Endometrial microvascular endothelial cells (primary cell): ENCODE results near the genes ARPC5 and RGS21.

DNA sequence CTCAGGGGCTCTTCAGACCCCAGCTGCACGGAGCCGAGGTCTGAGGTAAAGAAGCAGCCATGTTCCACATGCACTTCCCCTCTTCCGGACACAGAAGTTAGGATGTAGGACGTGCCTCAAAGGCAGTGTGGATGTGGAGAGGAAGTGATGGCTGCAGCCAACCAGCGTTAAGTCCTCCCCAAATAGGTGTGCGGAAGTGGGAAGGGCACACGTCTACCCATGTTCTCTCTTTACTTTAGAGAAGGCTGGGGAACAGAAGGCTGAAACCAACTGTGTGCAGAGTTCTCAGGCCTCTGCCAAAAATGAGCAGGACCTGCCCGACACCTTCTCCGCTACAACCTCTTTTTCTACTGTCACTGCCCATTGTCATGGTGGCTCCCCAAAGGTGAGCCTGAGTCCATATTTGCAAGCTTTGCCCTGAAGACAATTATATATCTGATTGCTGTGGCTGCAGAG, 14.7 kb upstream of the NCF2 start:
- RAMPAGE, long total RNA: no peak

DNA sequence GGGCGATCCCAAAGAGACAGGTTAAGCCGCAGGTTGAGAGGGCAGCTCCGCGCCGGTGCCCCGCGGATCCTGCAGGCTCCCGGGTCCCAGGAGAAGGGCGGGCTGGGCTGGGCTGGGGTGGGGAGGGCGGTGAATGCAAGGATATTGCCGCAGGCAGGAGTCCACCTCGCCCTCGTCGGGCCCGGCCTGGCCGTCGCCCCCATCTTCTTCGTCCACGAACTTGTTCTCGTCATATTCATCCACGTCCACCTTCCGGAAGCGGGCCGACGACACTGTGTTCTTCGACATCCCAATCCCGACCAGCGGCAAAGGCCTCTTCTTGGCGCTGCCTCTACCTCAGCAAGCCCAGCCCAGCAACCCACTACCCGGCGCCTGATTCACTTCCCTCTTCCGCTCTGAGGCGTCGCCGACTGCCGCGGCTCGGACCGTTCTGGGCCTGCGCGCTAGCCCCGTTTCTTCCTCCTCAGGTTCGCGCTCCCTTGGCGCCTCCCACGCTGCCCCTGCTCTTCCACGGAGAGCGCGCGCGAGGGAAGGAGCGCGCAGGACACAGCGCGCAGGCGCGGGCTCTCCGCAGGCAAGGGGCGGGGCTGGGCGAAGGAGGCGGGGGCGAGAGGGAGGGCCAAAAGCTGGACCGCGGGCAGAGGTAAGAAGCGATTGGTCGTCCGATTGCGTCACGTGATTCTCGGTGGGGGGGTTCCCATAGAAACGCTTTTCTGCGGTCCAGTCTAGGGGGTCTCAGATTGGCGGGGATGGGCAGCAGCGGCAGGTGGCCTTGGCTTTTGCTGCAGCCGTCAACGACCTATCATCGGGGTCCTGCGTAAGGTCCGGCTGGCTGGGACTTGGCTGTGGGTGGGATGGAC, at the start of gene ARPC5:
Gene ARPC5 (minus strand): TSS at position 412 of the 860 bp plus-strand sequence.
- RAMPAGE, long total RNA: start-site peak on the minus strand centred at position 348 of the sequence, 89 bp wide, 727 and 1,283 reads in 2 replicates; start-site peak on the plus strand centred at position 695 of the sequence, 69 bp wide, 9 and 6 reads in 2 replicates

GRCh38 chr1:183847388-183848111, 42.6 kb downstream of the RGL1 start:
- RAMPAGE, long total RNA: no peak

DNA sequence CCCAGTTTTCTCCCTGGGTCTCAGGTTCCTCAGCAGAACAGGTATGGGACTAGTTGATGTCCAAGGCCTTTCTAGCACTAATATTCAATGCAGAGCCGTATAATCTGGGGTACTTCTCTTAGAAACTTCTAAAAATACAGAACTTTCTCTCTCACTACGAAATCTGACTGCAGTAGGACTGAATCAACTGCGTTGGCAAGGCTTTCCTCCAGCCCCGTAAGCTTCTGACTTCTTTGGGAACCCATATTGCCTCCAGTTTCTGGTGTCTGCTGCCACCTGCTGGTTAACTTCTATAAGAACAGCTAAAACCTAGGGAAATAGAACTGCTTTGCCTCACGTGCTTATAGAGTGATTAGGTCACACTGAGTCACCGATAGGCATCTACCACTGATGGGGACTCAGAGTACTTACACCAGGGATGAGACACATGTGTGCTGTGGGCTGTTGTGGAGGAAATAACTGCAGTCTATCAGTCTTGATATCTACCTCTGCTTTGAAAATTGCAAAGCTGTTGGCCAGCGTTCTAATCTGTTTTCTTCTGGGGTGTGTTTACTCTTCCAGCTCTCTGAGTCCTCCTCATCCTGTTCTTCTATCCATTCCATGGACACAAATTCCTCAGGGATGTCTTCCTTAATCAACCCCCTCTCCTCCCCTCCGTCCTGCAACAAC, 111.1 kb downstream of the RGL1 start:
- RAMPAGE, long total RNA: no peak

GRCh38 chr1:184052342-184052599, 741 bp downstream of the TSEN15 start:
- RAMPAGE, long total RNA: no peak

DNA sequence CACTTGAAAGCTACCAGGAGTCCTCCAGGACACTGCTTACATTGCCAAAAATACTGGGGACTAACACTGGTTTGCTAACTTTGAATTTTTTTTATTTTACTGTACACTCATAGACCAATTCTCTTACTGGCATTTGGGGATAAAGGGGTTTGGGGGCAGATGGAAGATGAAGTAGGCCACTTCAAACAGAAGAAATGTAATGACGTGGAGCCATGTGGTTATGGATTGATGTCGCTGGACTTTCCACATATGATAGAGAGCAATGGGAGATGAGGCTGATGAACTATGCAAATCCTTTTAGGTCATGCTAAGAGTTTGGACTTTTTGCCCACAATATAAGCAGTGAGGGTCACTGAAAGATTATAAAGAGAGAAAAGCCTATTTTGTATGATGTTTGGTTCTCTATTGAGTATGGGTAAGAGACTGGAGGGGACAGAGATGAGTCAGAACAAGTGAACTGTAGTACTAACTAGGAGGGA, 9.1 kb downstream of the C1orf21 start:
- RAMPAGE, long total RNA: no peak

GRCh38 chr1:184416314-184417450, 29.9 kb downstream of the C1orf21 start:
- RAMPAGE, long total RNA: no peak

GRCh38 chr1:184425621-184426275, 38.9 kb downstream of the C1orf21 start:
- RAMPAGE, long total RNA: no peak

DNA sequence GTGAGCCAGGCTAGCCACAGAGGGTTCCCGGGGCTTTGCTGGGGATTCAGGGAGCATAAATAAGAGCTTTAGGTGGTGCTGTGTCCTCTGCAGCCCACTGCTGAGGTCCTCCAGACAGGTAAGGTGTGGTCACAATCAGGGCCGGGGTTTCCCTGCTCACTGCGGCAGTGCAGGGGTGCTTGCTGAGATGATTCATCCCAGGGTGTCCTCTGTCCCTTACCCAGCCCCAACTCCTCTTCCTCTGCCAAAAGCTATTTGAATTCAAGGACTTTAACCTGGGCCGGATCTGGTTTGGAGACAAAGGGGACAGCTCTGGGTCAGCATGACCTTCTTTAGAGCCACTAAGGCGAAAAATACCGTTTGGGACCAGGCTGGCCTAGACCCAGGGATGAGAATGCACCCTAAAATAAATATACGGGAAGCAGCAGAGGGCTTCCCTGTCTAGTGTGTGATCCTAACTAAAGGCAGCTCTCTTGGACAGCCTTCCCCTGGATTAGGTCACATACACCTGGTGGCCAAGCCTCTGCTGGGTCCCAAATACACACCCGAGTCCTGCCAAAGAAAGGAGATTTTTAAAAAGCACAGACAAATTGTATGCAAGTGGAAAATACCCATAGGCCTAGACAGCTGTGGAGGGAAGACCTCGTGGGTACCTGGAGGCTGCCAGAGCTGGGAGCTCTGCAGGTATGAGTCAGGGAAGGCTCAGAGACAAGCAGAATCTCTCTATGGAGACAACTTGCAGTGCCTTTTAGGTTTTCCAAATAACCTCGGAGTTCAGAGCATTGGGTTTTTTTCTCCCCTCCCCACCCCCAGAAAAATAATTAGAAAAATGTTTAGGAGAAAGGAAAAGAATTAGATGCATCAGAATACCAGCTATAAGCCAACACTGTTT, 127.9 kb downstream of the EDEM3 start:
- RAMPAGE, long total RNA: no peak

DNA sequence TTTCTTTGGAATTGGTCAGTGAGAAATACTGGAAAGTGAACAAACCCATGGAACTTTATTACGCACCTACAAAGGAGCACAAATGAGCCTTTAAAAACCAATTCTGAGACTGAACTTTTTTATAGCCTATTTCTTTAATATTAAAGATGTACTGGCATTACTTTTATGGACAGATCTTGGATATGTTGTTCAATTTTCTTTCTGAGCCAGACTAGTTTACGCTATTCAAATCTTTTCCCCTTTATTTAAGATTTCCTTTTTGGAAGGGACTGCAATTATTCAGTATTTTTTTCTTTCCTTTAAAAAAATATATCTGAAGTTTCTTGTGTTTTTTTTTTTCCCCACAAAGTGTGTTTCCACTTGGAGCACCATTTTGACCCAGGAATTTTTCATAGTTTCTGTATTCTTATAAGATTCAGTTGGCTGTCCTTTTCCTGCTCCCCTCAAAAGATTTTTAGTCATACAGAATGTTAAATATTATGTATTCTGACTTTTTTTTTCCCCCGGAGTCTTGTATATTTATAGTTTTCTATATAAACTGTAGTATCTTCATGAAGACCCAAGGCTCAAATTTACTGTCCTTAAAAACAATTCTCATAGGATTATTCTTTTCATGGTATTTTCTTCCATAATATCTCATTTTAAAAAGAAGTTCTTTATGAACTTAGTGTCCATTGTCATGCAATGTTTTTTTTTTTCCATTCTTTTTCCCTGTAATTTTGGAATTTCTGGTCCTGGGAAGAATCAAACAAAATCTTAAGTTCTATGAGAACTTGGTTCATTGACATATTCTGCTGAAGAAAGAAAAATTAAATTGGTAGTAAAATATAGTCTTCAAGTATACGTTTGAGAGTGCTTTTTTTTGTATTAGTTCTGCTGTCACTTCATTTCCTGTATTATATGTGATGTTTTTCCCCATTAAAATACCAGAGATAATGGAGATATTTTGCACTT, 55.1 kb downstream of the RNF2 start:
- RAMPAGE, long total RNA: no peak

GRCh38 chr1:185305288-185305935, 11.6 kb downstream of the IVNS1ABP start:
- RAMPAGE, long total RNA: no peak

- RAMPAGE, long total RNA: no peak
Measured at GRCh38 chr1:185561670-185562186, 172.5 kb upstream of the HMCN1 start.

DNA sequence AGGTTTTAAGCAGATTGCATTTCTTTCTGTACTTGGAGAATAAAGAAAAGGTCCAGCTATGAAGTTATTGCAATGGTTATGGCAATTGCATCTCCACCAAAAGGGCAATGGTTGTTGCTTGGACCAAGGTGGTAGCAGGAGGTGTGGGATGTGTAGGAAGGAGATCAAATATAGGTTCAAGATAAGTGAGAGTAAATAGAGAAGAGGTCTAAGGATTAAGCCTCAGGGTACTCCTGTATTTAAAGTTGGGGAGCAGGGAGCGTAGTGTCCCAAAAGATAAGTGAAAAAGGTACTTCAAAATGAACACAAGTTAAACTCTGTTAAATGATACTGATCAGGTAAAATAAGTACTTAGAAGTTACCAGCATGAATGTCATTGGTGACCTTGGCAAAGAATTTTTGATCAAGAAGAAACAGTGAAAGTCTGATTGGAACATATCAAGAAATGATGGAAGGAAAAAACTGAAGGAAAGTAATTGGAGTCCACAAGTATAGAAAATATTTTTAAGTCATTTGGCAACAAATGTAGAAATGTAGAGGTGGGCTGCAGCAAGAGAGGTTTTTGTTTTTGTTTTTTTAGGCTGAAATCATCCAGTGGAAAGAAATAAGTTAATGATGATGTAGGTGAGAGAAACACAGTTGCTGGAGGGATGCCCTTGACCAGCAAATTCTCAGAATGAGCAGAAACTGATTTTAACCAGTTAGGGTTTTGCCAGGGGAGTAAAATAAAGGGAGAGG, 223.0 kb upstream of the PRG4 start:
- RAMPAGE, long total RNA: no peak

DNA sequence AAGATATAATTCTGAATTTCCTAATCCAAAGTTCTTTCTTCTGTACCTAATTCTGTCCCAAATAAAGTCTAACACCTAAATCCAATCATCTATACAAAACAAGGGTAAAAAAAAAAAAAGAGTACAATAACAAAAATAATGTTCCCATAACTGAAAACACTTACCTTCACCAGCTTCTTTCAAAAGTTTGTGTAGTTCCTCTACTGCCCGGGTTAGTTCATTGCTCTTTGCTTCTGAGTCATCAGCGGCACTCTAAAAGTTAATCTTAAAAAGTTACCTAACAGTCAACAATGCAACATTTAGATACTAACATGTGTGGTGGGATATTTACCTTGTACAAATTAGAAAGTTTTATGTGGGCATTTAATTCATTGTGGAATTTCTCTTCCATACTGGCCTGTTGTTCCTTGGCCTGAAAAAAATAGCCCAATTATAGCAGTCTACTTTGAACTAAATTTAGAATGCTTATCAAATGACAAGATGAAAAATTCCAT, 13.5 kb downstream of the TPR start:
- RAMPAGE, long total RNA: no peak

DNA sequence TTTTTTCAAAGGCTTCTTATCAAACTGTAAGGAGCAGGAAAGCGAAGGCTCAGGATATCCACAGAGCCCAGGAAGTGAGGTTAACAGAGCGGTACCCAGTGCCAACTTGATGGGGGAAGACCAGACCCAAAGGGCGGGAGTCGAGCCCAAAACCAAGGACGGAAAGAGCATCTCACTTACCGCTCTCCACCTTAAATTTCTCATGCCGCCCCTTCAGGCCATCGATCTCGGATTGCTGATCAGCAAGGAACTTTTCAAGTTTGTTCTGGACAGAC, 418 bp downstream of the TPR start:
- RAMPAGE, long total RNA: no peak

GRCh38 chr1:187460905-187461366, 632.2 kb downstream of the PLA2G4A start:
- RAMPAGE, long total RNA: no peak

DNA sequence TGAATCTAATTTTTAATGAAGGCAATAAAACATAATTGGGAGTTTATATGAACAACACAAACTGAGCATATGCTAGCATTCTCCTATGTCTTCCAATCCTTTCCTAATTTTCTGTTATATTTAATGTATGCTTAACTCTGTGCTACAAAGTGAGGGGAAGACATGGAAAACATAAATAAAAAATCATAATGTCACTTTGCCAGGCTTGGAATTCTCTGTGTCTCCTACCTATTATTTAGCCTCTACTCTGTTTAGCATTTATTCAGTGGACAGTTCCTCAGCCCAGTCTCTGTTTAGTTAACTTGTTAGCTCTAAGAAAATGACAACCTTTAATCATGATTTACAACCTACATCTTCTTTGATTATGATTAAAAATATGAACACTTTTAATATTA, 483.0 kb downstream of the BRINP3 start:
- RAMPAGE, long total RNA: no peak

- RAMPAGE, long total RNA: no peak
Measured at GRCh38 chr1:191732411-191732816, 425.8 kb upstream of the RGS18 start.

- RAMPAGE, long total RNA: no peak
Measured at GRCh38 chr1:191756015-191756246, 402.3 kb upstream of the RGS18 start.

GRCh38 chr1:192316914-192317296, at the start of gene RGS21:
RGS21 (plus strand) TSS chr1:192316992.
- RAMPAGE, long total RNA: no peak